Metanephros (tissue), 2 donors: ENCODE measurements around the gene PFKL.

- RAMPAGE, long total RNA = no peak
Observed at GRCh38 chr21:43615903-43616139, 43.5 kb downstream of the HSF2BP start.

- RAMPAGE, long total RNA = no peak
Observed at GRCh38 chr21:43657670-43658319, 1.5 kb downstream of the HSF2BP start.

- RAMPAGE, long total RNA = no peak
Observed at GRCh38 chr21:43702754-43703396, 16.1 kb upstream of the PDXK start.

DNA sequence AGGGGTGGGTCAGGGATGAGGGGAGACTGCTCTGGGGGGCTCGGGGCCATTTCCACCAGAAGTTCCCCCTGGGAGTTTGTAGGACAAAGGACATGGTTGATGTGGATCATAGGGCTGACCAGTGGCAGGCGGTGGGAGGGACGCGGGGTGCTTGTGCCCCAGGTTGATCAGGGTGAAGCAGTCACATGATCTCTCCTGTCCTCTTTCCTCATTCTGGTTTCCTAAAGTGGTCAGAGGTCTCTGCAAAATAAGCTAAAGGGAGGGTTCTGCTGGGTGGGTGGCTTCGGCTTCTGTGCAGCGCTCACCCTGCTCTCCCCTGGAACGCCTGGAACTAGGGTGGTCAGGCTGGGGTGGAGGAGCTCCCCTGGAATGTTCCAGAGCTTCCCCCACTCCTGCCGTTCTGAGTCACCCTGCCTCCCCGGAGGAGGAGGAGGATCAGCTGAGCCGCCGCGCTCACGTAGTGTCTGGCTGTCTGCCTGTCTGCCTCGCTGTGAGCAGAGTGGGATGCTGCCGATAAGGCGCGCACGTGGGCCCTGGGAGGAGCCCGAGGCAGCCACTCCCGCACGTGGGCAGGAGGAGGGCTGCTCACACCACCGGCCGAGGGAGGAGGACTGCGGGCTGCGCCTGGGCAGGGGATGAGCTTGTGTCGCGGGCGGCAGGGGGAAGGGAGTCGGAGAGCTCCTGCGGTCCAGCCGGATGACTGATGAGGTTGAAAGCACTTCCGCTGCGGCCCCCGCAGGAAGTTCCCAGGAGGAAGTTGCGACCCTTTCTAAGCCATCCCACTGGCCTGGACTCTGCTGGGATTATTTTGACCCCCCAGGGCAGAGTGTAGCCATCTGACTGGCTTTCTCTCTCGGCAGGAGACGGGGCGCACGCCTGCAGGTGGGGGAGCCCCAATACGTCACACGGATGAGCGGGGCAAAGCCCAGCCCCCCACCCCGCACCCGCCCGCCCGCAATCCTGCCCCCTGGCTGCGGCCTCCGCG, 9.5 kb downstream of the PDXK start:
- RAMPAGE, long total RNA = no peak

DNA sequence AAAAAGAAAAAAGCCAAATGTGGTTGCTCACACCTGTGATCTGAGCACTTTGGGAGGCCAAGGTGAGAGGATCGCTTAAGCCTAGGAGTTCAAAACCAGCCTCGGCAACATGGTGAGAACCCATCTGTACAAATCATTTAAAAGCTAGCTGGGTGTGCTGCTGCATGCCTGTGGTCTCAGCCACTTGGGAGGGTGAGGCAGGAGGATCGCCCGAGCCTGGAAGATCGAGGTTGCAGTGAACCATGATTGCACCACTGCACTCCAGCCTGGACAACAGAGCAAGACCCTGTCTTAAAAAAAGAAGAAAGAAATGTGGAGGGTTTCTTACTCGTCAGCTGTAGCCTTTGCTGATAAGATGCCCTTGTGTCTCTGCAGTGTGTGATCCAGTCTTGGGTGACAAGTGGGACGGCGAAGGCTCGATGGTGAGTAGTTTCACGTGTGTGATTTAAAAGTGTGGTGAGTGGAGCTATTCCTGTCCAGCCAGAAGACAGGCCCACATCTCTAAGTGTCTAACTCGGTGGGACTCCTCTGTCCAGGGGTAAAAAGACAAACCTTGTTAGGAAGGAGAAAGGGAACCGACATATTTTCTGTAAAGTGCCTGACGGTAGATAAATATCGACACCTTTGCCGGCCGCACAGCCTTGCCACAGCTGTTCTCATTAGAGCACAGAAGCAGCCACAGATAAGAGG, 26.9 kb downstream of the PDXK start:
- RAMPAGE, long total RNA = no peak

- RAMPAGE, long total RNA = no peak
Observed at GRCh38 chr21:43790188-43790725, 880 bp downstream of the RRP1 start.

DNA sequence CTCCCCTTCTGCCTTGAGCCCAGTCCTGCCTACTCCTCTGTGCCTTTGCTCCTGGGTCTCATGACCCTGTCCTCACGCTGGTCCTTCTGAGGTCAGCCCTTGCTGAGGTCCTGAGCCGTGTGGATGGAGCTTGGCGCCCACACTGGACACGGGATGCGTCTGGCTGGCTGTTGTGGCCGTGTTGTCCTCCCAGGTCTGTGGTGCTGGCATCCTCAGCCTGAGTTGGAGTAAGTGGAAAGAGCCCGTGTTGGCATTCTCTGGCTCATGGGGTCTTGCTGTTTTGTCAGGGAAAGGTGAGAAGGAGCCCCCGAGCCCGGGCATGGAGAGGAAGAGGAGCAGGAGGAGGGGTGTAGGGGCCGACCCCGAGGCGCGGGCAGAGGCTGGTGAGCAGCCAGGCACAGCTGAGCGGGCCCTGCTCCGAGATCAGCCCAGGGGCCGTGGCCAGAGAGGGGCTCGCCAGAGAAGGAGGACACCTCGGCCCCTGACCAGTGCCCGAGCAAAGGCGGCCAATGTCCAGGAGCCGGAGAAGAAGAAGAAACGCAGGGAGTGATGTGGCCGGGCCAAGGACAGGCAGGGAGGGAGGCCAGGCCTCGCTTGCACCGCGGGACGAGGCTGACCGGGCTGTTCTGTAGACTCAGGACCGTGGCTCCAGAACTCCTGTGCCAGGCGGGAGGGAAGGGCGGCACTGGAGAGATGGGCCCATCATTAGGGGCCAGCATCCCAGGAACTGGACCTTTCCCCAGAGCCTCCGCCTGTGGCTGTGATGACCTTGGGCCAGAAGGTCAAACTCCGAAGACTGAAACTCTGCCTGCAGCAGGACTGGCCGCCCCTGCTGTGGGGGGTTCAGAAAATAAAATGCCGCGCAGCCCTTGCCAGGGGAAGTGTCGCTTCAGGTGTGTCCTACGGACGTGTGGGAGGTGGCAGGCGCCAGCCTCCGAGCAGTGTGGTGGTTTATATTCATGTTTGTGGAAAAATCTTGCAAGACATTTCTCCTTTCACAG, 14.1 kb downstream of the RRP1 start:
- RAMPAGE, long total RNA = no peak

GRCh38 chr21:43818492-43819030, 29.2 kb downstream of the RRP1 start:
- RAMPAGE, long total RNA = no peak

GRCh38 chr21:43826992-43827617, 37.7 kb downstream of the RRP1 start:
- RAMPAGE, long total RNA = no peak

DNA sequence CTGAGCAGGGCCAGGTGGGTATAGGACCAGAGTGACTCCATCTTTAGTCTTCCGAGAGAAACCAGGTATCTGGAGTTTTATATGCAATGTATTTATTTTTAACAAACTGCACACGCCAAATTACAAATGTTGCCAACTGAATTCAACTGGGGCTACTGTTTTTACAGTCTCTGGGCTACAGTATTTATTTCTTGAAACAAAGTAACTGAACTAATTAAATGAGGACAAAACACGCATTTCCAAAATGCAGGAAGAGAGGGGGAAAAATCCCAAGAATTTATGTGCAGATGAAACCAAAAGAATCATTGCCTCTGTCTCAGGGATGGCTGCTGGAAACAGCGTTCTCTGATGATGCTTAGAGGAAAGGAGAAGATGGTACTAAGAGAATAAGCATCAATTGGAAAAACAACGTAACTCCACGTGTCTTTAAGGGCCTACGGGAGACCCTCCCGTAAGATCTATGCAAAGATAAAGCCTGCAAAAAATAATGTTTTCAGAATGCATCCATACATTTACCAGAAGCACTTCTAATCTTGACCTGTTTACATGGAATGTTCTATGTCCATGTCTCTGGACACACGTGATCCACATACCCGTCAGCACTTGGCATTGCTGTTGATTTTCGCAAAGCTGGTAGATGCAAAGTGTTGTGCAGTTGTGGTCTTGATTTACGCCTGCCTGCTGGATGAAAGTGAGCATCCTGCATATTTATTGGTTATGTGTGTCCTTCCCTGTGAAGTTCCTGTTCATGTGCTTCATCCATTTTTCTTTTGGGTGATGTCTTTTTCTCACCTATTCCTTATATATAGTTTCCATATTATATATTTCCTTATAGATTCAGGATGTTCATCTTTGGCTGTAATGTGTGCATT, 6.2 kb downstream of the AGPAT3 start:
- RAMPAGE, long total RNA = no peak

- RAMPAGE, long total RNA = no peak
Observed at GRCh38 chr21:43921984-43922559, 57.0 kb downstream of the AGPAT3 start.

DNA sequence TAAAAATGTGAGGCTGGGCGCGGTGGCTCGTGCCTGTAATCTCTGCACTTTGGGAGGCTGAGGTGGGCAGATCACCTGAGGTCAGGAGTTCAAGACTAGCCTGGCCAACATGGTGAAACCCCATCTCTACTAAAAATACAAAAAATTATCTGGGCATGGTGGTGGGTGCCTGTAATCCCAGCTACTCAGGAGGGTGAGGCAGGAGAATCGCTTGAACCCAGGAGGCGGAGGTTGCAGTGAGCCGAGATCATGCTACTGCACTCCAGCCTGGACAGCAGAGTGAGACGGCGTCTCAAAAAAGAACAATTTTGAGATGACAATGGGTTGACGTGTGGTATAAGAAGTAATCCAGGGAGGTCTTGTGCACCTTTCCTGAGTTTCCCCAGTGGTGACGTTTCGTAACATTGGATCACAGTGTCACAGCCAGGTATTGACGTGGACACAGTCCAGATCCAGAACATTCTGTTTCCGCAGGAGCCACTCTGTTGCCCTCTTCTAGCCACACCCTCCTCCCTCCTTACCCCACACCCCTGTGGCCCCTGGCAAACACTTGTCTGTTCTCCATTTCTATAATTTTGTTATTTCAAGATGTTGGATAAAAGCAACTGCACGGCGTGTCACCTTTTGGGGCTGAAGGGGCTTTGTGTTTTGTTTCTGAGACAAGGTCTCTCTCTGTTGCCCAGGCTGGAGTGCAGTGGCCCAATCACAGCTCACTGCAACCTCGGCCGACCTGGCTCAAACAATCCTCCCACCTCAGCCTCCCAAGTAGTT, 6.6 kb upstream of the TRAPPC10 start:
- RAMPAGE, long total RNA = no peak

DNA sequence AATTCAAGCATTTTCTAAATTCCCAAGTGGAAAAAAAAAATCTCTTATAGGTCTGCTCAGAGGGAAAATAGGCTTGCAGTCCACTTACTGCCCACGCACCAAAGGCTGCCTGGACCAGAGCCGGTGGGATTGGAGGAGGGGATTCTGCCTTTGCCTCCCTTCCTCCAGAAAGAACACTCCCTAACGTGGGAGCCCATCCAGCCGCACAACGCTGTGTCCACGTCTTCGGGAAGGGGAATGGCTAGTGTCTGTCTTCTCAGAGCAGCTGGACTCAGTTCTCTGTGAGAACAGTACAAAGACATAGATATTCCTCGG, 5.4 kb upstream of the TRAPPC10 start:
- RAMPAGE, long total RNA = no peak

DNA sequence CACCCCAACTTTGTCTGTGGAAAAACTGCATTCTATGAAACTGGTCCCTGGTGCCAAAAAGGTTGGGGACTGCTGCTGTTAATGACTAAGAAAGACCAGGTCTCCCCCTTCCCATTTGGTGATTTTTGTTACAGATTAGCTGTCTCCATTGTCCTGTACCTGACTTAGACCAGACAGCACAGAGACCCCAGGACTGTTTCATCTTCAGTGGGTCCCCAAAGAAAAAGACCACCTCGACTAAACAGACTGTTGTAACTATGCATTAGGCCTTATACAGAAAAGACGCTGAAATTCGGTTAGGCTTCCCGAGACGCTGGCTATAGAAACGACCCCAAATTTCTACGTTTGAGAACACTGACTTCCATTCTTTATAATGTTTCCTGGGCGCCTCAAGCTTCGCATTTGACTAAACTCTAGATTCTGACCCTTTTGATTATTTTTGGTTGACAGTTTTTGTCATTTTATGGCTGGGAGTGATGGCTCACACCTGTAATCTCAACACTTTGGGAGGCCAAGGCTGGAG, 1.1 kb upstream of the TRAPPC10 start:
- RAMPAGE, long total RNA = no peak

DNA sequence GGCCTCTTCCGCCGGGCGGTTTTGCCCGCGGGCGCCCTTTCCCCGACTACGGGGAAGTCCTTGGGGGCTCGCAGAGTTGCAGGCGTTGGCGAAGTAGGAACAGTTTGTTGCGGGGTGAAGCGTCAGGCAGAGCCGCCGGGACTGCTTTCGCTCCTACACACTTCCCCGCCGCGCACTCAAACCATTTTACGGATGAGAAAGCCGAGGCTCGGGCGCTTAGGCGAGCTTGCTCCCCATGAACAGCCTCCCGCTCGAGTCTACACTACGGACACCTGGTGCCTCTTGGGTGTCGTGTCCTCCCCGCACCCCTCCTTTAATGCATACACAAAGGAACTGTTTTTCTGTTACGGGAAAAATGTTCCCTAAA, 799 bp downstream of the TRAPPC10 start:
- RAMPAGE, long total RNA = no peak

DNA sequence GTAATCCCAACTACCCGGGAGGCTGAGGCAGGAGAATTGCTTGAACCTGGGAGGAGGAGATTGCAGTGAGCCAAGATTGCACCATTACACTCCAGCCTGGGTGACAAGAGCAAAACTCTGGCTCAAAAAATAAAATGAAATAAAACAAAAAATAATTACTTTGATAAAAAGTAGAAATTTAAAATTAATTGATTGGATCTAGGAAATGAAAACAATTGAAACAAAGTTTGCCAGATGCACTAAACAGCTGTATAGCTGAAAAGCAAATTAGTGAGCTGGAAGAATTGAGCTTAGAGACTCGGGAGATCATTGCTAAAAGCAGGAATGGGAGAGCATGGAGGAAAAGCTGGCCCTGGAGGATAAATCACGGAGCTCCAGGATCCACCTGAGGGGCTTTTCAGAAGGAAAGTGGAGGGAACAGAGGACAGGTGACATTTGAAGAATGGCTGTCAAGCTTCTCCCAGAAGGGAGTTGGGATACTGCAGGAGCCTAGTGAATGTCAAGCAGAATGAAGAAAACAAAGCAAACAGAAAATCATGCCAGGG, 23.6 kb downstream of the TRAPPC10 start:
- RAMPAGE, long total RNA = no peak

DNA sequence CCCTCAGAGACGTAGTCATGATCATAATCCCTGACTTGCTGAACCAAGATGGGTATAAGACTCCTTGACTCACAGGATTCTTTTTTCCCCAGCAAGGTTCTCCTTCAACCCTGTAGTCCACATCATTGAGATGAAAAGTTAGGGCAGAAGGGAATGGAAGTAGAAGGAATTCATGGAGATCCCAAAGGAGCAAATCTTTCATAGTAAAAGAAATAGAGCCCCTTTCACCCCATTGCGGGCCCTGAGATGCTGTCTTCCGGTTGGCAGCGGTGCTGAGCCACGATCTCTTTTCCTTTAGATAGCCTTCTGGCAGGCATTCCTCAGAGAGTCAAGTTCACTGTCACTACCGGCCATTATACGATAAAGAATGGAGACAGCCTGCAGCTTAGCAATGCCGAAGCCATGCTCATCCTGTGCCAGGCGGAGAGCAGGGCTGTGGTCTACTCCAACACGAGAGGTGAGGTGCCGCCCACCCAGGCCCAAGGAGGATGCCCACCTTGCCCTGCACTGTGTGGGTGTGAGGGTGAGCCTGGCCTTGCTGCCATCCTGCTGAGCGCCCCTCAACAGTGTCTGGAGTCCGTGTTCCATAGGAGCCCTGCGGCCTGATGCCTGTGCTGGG, 20.6 kb upstream of the PWP2 start:
- RAMPAGE, long total RNA = no peak

DNA sequence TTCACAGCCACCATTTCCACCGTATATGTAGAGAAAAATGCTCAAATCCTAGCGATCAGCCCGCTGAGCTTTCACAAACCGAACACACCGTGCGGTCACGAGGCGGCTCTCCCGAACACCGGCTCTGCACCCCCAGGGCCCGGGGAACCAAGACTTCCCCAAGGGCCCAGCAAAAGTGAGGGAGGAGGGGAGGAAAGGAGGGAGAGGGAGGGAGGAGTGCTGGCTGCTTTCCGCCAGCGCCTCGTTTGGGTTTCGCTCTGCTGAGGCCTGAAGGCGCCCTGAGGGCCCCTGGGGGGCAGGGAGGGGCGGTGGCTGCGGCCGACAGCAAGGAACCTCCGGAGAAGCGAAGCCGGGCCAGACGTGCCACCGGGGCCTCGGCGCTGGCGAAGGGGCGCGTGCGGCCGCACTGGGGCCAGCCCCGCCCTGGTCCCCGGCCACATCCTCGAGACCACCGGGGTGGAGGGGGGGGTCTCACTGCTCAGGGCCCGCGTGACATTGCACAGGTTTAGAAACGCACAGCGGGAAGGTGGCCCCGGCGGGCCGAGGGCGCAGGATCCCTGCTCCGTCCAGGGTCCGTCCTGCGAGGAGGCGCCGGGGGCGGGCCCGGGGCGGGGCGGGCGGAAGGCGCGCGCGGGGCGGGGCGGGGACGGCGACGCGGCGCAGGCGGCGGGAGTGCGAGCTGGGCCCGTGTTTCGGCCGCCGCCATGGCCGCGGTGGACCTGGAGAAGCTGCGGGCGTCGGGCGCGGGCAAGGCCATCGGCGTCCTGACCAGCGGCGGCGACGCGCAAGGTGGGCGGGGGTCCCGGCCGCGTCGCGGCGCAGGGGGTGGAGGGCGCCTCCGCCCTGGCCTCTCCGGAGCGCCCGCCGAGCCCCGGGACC, at the start of gene PFKL:
TSS of gene PFKL (plus strand) at position 652 of the 879 bp plus-strand sequence.
- RAMPAGE, long total RNA = no peak

- RAMPAGE, long total RNA = no peak
Observed at GRCh38 chr21:44301829-44302291, 2.0 kb downstream of the PFKL start.

GRCh38 chr21:44324247-44324753, 14.9 kb downstream of the CFAP410 start:
- RAMPAGE, long total RNA = no peak